Hair follicular keratinocyte (primary cell): ENCODE measurements around a stretch of chr5.

DNA sequence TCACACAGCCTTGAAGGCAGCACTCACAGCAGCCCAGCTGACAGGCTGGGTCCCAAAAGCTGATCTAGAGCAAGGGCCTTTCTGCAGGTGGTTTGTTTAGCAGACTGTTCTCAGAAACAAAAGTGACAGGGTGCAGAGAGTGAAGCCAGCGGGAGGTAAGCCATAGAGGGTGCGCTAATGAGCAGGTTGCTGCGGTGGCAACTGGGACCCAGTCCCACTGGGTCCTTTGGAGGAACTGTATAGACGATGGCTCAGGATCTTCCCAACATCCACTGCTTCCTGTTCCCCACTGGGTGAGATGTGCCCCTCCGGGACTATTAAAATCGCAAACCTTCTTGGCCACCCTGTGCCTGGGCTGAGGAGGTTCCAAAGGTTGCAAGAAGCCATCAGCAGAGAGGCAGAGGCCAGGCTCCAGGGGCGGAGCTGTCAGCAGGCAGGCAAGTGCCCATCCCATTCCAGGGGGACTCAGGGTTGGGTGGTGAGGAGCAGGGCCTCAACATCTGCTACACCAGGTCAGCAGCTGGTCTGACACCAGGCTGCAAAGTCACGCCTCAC is 2.1 kb downstream of the BTNL3 start:
- RAMPAGE, long total RNA = no peak

GRCh38 chr5:181044262-181044497 is 4.1 kb downstream of the BTNL9 start:
- RAMPAGE, long total RNA = no peak

DNA sequence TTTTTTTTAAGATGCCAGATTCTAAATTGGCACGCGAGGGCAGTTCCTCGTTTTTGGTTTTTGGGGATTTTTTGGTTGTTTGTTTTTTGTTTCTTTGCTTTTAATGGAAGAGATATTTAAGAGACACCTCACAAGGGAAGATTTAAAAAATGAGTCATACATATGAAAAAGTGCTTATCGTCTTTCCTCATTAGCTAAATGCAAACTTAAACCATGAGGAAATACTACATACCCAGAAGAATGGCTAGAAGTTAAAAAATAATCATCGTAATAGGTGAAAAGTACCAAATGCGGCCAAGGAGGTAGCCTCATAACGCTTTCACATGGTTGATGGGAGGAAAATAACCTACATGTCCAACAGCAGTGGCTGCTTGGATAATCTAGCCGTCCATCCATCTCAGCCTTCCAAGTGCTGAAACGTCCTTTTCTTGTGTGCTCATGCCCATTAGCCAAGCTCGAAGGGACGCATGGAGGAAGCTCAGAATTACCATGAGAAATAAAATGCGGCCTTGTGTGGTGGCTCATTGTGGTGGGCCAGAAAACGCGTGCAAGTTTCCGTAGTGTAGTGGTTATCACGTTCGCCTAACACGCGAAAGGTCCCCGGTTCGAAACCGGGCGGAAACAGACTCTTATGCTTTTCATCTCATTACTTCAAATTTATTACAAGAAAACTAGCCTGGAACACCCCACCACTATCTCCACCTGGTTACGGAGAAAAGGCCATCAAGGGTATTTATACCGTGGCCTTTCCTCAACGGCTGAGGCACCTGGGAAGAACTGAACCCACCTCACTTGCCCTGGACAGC is 21.9 kb downstream of the OR2V2 start:
- RAMPAGE, long total RNA = no peak

GRCh38 chr5:181205660-181206433 is 851 bp upstream of the TRIM7 start:
- RAMPAGE, long total RNA = no peak

DNA sequence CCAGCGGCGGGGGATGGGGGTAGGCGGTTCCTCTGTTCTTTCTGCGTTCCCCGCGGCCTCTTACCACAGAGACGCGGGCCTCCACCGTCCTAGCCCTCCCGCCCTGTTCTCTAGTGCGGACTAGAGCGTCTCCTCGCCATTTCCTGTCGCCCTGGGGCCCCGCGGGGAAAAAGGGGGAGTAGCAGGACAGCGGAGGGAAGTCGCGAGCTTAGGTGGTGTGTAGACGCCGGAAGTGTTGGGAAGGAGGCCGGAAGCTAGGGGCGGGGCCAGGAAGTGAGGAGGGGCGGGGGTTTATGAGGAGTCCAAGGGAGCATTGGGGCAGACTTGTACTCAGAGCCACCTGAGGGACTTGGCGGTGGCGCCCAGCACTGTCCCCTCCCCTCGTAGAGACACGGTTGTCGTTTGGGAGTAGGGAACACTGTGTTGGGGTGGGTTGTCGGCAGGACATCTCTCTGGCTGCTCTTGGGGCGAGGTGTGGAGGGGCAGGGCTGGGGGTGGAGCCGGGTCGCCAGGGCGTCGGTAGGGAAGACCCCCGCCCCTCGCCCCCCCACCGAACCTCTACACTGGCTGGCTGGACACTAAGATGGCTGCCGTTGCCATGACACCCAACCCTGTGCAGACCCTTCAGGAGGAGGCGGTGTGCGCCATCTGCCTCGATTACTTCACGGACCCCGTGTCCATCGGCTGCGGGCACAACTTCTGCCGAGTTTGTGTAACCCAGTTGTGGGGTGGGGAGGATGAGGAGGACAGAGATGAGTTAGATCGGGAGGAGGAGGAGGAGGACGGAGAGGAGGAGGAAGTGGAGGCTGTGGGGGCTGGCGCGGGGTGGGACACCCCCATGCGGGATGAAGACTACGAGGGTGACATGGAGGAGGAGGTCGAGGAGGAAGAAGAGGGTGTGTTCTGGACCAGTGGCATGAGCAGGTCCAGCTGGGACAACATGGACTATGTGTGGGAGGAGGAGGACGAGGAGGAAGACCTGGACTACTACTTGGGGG is 635 bp downstream of the TRIM41 start:
- RAMPAGE, long total RNA = no peak

DNA sequence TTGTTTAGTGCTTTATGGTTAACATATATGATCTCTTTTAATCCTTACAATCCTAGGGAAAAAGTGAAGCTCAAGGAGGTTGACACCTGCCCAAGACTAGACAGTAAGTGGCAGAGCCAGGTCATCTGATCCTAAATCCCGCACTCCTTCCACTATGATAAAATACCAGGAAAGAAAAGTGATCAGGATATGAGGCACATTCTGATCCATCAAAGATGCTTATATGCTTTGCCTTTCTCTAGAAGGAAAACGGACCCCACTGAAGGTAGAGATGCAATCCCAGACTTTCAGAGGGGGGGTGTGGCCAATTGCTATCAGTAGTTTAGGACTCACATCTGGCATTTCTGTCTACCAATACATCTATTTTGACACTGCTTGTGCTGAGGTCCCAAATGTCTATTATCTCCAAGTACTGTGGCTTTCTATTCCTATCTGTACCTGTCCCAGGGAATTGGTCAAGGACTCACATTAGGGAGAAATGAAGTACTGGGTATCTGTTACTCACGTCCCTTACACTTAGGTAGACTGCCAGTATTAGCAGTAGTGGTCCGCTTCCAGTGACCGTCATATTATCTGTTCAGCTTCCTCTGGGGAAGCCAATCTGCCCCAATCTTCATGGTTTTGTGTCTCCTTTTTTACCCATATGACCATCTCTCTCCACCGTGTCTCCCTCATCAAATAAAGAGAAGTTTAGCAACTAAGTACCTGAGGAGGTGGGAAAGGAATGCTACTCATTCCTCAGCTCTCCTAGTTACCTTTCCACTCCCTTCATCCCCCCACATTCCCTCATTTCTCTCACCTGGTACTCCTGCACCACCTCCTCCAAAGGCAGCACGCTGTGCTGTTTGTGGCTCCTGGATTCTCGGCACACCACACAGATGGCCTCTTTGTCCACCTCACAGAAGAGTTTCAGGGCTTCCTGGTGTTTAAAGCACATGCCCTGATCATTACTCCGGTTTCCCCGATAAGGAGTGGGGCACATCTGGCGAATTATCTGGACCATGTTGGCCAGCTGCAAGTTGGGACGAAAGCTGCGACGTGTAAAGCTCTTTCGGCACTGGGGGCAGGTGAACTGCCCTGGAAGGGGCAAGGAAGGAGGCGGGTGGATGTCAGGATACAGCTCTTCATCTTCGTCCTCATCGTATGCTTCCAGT is 1.4 kb downstream of the TRIM52 start:
- RAMPAGE, long total RNA = no peak

DNA sequence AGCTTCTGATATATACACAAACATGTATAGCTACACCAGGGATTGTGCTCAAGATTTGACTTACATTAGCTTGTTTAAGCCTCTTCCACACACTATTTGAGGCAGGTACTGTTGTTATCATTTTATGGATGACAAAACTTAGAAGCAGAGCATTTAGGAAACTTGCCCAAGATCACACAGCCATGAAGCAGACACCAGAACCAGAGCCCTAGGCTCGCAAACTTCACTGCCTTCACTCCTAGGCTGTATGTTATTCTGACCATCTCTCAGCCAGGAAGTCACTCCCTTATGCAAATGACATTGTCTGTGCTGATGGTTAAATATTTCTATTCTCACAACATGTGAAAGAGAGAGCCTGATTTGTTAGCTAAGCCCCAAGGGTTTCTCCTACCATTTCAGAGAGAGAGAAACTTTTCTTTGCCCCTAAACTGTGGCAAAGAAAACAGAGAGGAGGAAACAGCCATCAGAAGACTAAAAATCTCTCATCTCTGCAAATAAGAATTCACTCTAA is 26.4 kb upstream of the TRIM52 start:
- RAMPAGE, long total RNA = no peak